Liver (tissue), 9 donors: ENCODE data around the gene POU4F3.

DNA sequence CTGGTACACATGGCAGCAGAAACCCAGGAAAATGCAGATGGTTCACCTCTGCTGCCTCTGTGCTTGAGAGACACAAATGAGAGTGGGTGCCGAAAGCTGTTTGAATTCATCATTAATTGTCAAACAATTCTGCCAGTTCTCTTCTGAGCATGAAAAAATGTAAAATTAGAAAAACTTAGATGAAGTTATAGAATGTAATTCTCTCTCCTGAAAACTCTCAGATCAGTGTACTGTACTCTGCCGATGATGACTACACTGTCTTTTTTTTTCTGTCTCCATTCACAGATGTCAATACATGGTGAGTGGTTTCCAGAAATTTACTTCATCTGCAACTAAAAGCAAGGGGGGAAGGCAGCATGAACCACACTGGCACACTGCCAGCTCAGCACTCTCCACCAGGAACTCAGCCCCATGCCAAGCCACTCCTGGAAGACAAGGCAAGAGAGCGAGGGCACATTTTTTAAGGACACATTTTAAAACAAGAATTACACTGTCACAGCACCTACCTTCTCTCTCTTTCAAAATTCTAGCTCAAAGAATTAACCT is 75.2 kb downstream of the HMHB1 start:
- PRO-cap, 5 experiments = no peak in any of the 5 experiments
- RAMPAGE, long total RNA, 2 experiments = no peak in any of the 2 experiments
- RRBS = no CpG with 5 or more reads among the region's 3 CpGs

DNA sequence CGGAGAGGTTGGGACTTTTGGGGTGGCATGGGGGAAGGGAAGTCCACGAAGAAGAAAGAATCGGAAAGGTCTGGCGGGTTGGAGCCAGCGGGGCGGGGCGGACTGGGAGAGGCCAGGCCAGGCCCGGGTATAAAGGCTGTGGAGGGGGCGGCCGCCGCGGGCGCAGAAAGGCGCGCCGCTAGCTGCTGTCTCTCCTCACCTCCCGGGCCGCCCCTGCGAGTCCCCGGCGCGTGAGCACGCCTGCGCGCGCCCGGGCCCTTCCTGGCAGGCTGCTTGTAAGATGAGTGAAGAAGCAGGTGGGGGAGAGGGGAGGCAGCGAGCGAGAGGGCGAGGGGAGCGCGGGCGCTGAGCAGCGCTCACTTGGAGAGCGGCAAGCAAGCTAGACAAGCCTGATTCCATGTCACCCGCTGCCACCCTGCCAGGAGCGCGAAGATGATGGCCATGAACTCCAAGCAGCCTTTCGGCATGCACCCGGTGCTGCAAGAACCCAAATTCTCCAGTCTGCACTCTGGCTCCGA is at the start of gene POU4F3:
POU4F3 (plus strand) TSS at position 159 of the 518 bp plus-strand sequence.
- PRO-cap, 5 experiments = no peak in any of the 5 experiments
- RAMPAGE, long total RNA, 2 experiments = no peak in any of the 2 experiments
- RRBS = 6% methylated on average over 10 of the region's 41 CpGs

DNA sequence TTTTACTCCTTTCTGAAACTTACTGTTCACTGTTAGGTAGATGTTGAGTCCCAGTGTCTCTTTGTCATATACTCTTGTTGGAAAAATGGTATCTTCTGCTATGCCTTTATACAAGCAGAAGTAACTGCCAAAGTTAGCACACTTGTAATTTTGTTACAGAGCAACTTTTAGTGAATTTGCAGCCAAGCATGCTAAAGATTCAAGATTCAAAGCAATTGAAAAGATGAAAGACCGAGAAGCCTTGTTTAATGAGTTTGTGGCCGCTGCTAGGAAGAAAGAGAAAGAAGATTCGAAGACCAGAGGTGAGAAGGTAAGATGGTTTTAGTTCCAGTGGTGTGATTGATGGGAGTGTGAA is 17.6 kb downstream of the GPR151 start:
- PRO-cap, 5 experiments = no peak in any of the 5 experiments
- RAMPAGE, long total RNA, 2 experiments = no peak in any of the 2 experiments
- RRBS = no CpG with 5 or more reads among the region's 3 CpGs

DNA sequence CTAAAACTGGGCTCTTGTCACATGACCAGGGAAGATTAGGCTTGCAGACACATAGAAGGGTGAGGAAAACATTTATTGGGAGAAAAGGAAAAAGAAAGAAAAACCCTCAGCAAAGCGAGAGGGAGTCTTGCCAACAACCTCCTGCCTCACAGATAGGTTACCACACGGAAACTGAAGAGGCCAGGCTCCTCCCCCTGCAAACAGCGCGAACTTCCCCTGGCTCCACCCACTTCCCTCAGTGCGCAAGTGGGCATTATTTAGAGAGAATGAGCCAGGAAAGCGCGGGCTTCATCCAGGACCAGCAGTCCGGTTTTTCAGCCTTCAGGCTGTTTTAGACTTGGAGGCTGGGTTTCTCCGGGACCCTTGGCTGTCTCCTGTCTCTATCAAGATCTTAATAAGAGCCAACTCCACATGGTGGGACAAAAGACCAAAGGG is 70.3 kb downstream of the STK32A start:
- PRO-cap, 5 experiments = no peak in any of the 5 experiments
- RAMPAGE, long total RNA, 2 experiments = no peak in any of the 2 experiments
- RRBS = no CpG with 5 or more reads among the region's 9 CpGs

- PRO-cap, 5 experiments = no peak in any of the 5 experiments
- RAMPAGE, long total RNA, 2 experiments = no peak in any of the 2 experiments
- RRBS = no CpG with 5 or more reads among the region's 9 CpGs
Observed at GRCh38 chr5:147451899-147452512, 57.9 kb downstream of the DPYSL3 start.

GRCh38 chr5:147508822-147509759 is 777 bp downstream of the DPYSL3 start:
- PRO-cap, 5 experiments = peak in 1 of 5 experiments; most common plus-strand start chr5:147509198 (in 1)
- RAMPAGE, long total RNA, 2 experiments = no peak in any of the 2 experiments
- RRBS = 11% methylated on average over 23 of the region's 62 CpGs

- PRO-cap, 5 experiments = no peak in any of the 5 experiments
- RAMPAGE, long total RNA, 2 experiments = no peak in any of the 2 experiments
- RRBS = no CpG with 5 or more reads among the region's 5 CpGs
Observed at GRCh38 chr5:148100218-148100895, 36.6 kb downstream of the SPINK5 start.

DNA sequence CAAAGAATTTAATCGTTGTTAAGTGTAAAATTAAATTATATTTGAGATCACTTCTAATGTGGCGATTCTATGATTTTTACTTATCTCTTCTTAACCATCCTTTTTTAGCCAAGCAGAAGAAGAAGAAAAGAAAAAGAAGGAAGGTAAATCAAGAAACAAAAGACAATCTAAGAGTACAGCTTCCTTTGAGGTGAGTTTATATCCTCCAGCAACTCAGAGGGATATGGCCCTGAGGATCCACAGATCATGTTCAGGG is 37.4 kb downstream of the SPINK5 start:
- PRO-cap, 5 experiments = no peak in any of the 5 experiments
- RAMPAGE, long total RNA, 2 experiments = no peak in any of the 2 experiments
- RRBS = no CpG with 5 or more reads among the region's 2 CpGs

GRCh38 chr5:148147399-148147764 is 21.0 kb upstream of the SPINK14 start:
- PRO-cap, 5 experiments = peak in 4 of 5 experiments; most common plus-strand start chr5:148147680 (in 3); most common minus-strand start chr5:148147548 (in 3)
- RAMPAGE, long total RNA, 2 experiments = no peak in any of the 2 experiments
- RRBS = no CpG with 5 or more reads among the region's 3 CpGs

DNA sequence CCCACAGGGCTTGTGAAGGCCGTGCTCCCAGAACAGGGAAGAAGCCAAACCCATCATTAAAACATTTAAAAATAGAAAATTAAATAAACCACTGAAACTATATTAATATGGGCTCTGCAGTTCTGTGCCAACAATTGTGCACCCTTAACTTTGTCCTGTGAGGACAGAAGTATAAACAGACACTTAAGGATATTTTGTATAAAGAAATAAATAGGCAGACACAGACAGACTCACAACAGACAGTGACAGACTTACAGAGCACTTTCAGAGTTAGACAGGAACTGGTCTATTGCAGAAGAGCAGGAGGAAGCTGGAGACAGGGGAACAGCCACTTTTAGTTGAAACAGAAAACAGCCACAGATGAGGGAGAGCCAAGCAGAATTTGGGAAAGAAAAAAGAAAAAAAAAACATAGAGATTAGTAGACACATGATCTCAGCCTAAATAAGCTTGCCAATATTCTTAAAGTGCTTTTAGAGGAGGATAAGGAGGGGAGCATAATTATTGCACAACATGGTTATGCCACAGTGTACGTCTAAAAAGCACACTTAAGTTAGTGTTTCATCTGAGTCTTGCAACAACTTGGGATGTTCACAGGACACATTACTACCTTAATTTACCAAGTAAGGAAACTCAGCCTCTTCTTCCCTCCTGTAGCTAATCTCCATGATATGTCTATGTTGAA is 82.0 kb downstream of the FBXO38 start:
- PRO-cap, 5 experiments = no peak in any of the 5 experiments
- RAMPAGE, long total RNA, 2 experiments = no peak in any of the 2 experiments
- RRBS = no CpG with 5 or more reads among the region's 2 CpGs

GRCh38 chr5:148685567-148685843 is 31.2 kb upstream of the HTR4 start:
- PRO-cap, 5 experiments = peak in 3 of 5 experiments; most common plus-strand start chr5:148685711 (in 2)
- RAMPAGE, long total RNA, 2 experiments = no peak in any of the 2 experiments

GRCh38 chr5:148805268-148805774 is 21.1 kb upstream of the ADRB2 start:
- PRO-cap, 5 experiments = no peak in any of the 5 experiments
- RAMPAGE, long total RNA, 2 experiments = no peak in any of the 2 experiments
- RRBS = no CpG with 5 or more reads among the region's 6 CpGs

GRCh38 chr5:148915503-148915789 is 89.0 kb downstream of the ADRB2 start:
- PRO-cap, 5 experiments = peak in 1 of 5 experiments; most common minus-strand start chr5:148915562 (in 1)
- RAMPAGE, long total RNA, 2 experiments = no peak in any of the 2 experiments
- RRBS = no CpG with 5 or more reads among the region's 2 CpGs

- PRO-cap, 5 experiments = no peak in any of the 5 experiments
- RAMPAGE, long total RNA, 2 experiments = no peak in any of the 2 experiments
- RRBS = no CpG with 5 or more reads among the region's 1 CpG
Observed at GRCh38 chr5:148962828-148963201, 100.0 kb downstream of the SH3TC2 start.

DNA sequence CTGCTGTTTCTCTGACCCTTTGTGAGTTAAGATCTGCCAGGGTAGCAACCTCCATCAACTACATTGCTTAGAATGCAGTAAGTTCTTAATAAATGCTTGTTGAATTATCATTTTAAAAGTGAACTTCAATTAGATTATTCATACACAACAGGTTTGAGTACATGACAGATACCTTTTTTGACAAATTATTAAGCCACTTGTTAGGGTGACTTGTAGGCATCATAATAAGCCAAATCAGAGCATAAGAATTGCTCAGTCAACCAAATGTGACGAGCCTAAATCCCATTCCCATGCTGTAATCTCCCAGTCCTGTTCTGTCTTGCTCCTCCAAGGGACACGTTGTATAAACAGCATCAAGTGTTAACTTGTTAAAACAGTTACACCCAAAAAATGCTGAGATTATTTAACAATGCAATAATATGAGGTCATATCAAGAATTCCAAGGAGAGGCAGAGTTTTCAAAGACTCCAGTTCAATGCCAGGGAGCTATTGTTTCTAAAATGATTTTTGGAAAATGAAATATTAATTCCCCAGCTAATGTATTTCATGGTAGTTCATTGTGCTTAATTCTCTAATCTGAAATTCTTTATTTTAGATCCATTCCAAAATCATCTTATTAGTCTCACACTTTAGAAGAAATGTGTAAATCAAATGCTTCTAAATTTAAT is 76.2 kb downstream of the SH3TC2 start:
- PRO-cap, 5 experiments = no peak in any of the 5 experiments
- RAMPAGE, long total RNA, 2 experiments = no peak in any of the 2 experiments
- RRBS = no CpG with 5 or more reads among the region's 2 CpGs

DNA sequence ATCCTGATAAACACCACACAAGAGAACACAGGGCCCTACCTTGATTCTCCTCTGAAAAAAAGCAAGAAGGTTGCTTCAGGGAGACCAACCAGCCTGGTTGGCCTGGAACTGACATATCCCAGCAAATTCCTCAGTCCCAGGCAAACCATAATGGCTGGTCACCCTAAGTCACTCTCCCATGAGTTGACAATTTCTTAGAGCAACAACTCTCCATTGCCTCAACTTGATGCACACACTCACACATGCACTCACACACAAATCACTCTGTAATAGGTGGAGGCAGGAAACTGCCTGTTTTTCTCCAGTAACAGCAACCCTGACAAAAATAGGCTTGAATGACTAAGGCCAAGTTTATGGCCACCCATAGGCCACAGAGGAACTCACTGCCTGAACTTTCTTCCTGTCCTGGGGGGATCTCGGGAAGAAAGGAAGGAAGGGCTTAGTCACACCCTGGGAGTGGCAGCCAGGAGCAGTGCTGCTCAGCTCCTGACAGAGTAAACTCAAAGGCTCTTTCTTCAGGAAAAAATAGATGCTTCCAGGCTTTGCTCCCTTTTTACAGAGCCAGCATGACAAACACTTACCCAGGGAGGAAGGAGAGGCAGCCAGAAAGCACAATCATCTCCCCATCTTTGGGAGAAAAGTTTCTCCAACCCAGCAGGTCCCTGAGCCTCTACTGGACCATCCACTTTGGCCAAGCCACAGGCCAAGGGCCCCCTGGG is 459 bp downstream of the SH3TC2 start:
- PRO-cap, 5 experiments = no peak in any of the 5 experiments
- RAMPAGE, long total RNA, 2 experiments = no peak in any of the 2 experiments
- RRBS = no CpG with 5 or more reads among the region's 1 CpG

DNA sequence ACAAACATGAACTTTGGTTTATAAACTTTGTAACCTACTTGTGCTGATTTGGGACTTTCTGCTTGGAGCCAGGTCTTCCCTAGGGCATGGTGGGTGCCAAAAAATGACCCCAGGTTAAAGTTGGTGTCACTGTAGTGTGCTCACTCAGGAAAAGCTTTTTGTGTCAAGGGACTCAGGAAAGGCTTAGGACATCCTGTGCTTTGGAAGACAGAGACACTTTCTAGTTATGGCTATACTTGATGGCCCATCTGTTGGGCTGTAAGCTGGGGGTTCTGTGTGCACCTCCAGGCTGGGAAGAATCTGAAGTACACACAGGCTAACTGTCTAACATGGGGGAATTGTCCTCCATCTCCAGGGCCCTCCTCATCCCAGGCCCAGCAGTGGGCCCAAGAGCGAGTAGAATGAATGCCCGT is 19.2 kb downstream of the ABLIM3 start:
- PRO-cap, 5 experiments = peak in 2 of 5 experiments; most common plus-strand start position 147 of the sequence (in 2)
- RAMPAGE, long total RNA, 2 experiments = no peak in any of the 2 experiments
- RRBS = no CpG with 5 or more reads among the region's 2 CpGs

DNA sequence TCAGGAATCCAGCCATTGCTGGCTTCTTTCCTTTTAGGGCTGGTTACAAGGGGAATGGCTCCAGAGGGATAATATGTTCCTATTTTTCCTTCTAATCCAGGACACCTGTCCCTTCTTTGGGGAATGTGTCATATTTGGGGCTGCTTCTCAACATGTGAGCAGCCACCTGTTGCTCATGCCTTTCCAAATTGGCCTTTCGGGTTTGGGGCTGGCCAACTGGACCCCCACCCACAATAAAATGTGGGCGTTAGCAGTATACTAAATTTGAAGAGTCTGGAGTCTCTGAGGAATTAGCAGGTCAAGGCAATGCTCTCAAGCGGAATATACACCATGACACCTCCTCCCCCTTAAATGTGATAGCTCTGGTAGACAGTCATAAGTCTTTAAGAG is 42.0 kb upstream of the AFAP1L1 start:
- PRO-cap, 5 experiments = peak in 1 of 5 experiments; most common plus-strand start position 264 of the sequence (in 1)
- RAMPAGE, long total RNA, 2 experiments = no peak in any of the 2 experiments
- RRBS = no CpG with 5 or more reads among the region's 3 CpGs

- PRO-cap, 5 experiments = no peak in any of the 5 experiments
- RAMPAGE, long total RNA, 2 experiments = no peak in any of the 2 experiments
- RRBS = no CpG with 5 or more reads among the region's 20 CpGs
Observed at GRCh38 chr5:149368145-149368927, 10.5 kb downstream of the PCYOX1L start.

DNA sequence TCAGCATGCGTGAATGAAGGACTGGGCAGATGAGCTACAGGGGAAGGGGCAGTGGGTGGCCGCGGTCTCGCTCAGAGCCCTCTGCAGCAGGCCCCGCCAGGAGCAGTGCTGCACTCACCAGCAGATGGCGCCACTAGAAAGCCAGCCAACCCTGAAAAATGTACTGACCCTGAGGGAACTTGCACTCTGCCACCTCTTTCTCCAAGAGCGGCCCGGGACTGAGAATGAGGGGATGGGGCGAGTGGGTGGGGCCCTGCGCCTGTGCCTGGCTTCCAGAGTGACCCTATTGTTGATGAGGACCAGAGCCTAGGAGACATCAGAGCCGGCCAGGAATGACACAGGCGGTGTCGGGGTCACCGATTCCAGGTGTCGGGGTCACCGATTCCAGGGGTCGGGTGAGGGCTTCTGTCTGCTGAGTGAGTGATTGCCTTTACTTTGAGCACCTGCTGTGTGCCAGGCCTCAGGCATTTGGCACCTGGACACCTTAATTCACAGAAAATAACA is 2.9 kb upstream of the IL17B start:
- PRO-cap, 5 experiments = no peak in any of the 5 experiments
- RAMPAGE, long total RNA, 2 experiments = no peak in any of the 2 experiments
- RRBS = 0% methylated on average over 3 of the region's 17 CpGs